ENCODE data around the genes ANKS6 and SEC61B.

GRCh38 chr9:97923710-97924626 is 1.7 kb upstream of the TRMO start:
- RAMPAGE, long total RNA, result no peak
- RRBS, result no CpG with 5 or more reads among the region's 11 CpGs

GRCh38 chr9:98046855-98047360 is 9.6 kb upstream of the NANS start:
- RAMPAGE, long total RNA, result no peak
- RRBS, result no CpG with 5 or more reads among the region's 6 CpGs

- RAMPAGE, long total RNA, result no peak
- RRBS, result 4% methylated on average over 10 of the region's 40 CpGs
Observed at GRCh38 chr9:98056815-98057443, 397 bp downstream of the NANS start.

- RAMPAGE, long total RNA, result no peak
- RRBS, result no CpG with 5 or more reads among the region's 14 CpGs
Observed at GRCh38 chr9:98092445-98093003, 26.5 kb downstream of the TRIM14 start.

DNA sequence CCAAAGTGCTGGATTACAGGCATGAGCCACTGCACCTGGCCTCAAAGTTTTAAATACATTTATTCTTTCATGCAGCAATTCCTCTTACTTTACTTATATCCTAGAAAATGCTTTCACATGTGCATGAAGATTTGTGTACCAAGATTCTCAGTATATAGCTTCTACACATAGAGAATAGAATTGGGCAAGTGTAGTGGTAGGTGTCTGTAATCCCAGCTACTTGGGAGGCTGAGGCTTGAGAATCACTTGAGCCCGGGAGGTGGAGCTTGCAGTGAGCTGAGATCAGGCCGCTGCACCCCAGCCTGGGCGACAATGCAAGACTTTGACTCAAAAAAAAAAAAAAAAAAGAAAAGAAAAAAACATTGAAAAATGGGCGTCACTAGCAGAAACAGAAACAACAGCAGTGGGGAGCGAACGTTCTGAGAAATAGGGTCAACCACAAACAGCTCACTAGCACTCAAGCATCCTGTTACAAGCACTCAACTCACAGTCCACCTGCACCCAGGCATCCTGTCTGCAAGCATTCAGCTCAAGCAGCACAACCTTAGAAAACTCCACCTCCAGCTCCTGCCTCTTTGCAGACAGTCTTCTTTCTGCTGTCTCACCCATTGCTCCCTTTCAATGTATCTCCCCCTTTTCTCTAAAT is 17.2 kb downstream of the TRIM14 start:
- RAMPAGE, long total RNA, result no peak
- RRBS, result no CpG with 5 or more reads among the region's 6 CpGs

GRCh38 chr9:98108349-98109214 is 10.4 kb downstream of the TRIM14 start:
- RAMPAGE, long total RNA, result no peak
- RRBS, result no CpG with 5 or more reads among the region's 6 CpGs

GRCh38 chr9:98217298-98217761 is 24.9 kb upstream of the CORO2A start:
- RAMPAGE, long total RNA, result no peak
- RRBS, result 96% methylated on average over 2 of the region's 2 CpGs

GRCh38 chr9:98248601-98249240 is 6.7 kb downstream of the TBC1D2 start:
- RAMPAGE, long total RNA, result no peak
- RRBS, result no CpG with 5 or more reads among the region's 13 CpGs

- RAMPAGE, long total RNA, result no peak
- RRBS, result 1% methylated on average over 3 of the region's 8 CpGs
Observed at GRCh38 chr9:98791686-98792034, 4.7 kb downstream of the ANKS6 start.

DNA sequence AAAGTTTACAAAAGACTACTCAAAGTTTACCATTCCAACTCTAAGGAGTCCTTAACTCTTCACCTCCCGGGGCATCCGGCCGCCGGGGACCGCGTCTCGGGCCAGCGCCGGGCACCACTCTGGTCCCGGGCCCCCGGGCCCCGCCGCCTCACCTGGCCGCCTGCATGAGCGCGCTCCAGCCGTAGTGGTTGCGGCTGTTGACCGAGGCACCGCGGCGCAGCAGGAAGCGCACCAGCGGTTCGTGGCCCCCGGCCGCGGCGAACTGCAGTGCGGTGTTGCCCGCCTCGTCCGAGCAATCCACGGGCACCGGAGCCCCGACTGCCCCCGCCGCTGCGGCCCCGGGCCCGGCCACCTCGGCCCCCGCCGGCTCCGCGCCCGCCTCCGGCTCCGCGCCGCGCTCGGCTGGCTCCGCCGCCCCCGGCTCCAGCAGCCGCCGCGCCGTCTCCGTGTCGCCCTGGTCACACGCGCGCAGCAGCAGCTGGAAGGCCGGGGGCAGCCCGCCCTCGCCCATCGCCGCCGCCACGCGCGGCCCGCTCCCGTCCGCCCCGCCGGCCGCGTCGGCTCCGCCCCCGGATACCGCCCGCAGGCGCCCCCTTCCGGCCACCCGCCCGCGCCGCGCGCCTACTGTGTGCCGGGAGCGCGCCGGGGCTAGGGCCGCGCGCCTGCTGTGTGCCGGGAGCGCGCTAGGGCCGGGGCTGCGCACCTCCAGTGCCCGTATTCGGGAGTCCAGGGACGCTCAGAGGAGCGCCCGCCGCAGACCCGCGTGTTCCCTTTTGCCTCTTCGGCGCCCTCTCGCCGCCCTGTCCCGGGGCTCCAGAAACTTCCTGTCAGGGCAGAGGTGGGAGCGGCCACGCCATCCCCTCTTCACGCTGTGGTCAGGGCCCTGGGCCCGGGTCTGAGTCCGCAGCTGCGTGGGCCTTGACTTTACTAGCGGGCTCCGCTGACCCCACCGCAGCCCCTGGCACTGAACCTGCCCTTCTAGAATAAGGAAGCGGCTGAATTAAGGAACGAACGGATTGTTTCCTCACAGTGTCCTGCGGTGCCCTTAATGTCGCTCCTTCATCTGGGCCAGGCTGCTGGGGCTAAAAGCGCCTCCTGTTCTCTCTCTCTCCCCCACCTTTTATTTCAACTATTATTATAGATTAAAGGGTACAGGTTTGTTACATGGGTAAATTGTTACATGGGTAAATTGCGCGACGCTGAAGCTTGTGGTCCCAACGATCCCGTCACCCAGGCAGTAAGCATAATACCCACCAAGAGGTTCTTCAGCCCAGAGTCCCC is at the start of gene ANKS6:
TSS of gene ANKS6 (minus strand) at position 575 of the 1,281 bp plus-strand sequence.
- RAMPAGE, long total RNA, result no peak
- RRBS, result 1% methylated on average over 61 of the region's 139 CpGs

DNA sequence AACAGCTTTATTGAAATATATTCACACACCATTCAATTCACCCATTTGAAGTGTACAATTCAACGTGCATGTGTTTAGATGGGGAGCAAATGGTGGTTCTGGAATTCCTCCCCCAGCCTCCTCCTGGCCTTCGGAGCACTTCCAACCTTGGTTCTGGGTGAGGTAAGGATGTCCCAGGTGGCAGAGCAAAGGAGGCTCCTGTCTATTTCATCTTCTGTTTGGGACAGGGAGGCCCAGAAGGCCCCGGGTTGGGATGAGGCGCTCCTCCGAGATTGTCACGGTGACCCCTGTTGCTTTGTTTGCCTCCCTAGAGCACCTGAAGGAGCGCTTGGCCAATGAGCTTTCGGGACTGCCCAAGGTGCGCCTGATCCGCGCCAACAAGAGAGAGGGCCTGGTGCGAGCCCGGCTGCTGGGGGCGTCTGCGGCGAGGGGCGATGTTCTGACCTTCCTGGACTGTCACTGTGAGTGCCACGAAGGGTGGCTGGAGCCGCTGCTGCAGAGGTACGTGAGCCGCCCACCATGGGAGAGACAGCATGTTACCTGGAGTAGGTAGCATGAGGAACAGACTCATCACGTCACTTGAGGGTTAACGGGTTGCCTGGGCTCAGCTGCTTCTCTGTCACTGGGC is 19.1 kb downstream of the GALNT12 start:
- RAMPAGE, long total RNA, result no peak
- RRBS, result no CpG with 5 or more reads among the region's 23 CpGs

DNA sequence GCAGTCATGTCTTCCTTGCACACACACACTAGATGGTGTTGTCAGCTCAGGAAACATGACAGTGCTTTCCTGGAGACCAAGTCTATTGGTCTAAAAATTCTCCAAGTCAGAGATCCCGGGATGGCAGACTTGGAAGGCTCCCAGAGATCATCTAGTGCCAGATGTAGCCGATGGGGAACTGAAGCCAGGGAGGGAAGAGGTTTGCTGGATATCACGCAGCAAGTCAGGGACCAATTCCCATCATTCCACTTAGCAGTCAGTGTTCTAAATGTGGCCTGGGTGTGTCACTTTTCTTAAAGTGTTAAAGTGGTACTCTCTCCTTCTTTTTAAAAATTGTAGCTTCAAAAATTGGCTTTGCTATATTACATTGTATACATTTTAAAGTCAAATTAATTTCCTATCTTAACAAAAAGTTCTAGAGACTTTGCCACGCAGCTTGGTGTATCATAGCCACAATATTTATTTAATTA is 53.6 kb downstream of the GALNT12 start:
- RAMPAGE, long total RNA, result no peak
- RRBS, result no CpG with 5 or more reads among the region's 4 CpGs

GRCh38 chr9:98953837-98954162 is 10.1 kb downstream of the COL15A1 start:
- RAMPAGE, long total RNA, result no peak
- RRBS, result no CpG with 5 or more reads among the region's 2 CpGs

DNA sequence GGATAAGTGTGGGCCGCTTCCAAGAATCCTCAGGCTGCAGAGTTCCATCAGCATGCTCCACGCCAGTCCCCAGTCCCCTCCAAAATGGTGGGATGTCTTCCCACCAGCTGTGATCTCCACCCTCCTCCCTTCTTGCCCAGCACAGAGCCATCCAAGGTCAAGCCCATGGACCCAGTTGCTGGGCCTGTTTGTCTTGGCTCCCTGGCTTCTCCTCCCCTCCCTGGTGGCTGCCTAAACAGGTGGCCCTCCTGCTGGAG is 33.4 kb downstream of the COL15A1 start:
- RAMPAGE, long total RNA, result no peak
- RRBS, result no CpG with 5 or more reads among the region's 2 CpGs

DNA sequence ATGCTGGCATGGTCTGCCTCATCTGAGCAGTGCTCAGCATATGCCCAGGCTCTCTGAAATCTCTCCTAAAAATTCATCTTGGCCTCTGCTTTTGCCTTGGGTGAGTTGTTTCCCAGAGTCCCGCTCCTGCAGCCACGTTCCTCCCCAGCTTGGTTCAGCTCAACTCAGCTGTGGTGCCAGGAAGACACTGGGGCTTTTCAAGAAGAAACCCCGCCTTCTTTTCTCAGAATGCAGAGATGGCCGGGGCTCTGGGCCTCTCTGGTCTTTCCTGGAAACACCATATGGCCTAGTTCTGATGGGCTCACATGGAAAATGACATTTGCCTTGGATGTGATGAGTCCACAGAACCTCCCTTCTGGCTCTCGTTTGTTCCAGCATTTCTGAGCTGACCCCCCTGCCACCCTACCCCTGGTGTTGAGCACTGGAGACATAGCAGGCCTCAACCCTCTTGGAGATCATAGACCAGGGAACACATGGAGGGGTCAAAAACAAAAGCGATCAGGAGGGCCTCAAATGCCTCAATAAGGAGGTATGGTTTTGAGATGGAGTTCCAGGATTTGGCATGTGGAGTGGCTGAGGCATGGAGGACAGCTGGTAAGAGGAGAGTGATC is 12.0 kb upstream of the TGFBR1 start:
- RAMPAGE, long total RNA, result no peak
- RRBS, result no CpG with 5 or more reads among the region's 6 CpGs

DNA sequence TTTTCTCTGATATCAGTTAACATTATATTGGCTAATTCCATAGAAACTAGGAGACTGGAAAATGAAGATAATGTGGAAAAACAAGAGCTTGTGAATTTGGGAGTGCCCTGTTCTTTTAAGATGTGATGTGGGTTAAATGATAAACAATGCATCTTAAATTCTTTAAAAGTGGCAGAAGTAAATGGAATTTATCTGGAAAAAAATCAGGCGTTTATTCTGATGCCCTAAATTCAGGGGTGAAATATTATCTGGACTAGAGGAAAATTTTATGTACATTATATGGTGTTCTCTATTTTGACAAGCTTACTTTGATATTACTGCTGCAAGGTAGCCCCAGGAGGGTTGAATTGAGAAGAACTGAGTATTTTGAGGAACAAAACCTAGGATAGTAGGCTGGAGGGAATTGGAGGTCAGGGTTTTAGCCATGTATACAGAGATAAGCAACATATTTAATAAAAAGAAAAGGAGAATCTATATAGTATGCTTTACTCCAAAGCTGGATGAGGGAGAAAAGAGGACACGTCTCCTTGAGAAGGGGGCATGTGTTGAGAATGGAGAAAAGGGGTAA is 16.1 kb downstream of the TGFBR1 start:
- RAMPAGE, long total RNA, result no peak
- RRBS, result no CpG with 5 or more reads among the region's 2 CpGs

GRCh38 chr9:99222124-99223020 is at the start of gene SEC61B:
SEC61B (plus strand) TSS chr9:99222282.
- RAMPAGE, long total RNA, result start-site peak on the plus strand at chr9:99222263-99222325, 1,104 and 64 reads in 2 replicates
- RRBS, result 0% methylated on average over 1 of the region's 42 CpGs

- RAMPAGE, long total RNA, result no peak
- RRBS, result no CpG with 5 or more reads among the region's 8 CpGs
Observed at GRCh38 chr9:99818282-99818801, 3.3 kb upstream of the NR4A3 start.

DNA sequence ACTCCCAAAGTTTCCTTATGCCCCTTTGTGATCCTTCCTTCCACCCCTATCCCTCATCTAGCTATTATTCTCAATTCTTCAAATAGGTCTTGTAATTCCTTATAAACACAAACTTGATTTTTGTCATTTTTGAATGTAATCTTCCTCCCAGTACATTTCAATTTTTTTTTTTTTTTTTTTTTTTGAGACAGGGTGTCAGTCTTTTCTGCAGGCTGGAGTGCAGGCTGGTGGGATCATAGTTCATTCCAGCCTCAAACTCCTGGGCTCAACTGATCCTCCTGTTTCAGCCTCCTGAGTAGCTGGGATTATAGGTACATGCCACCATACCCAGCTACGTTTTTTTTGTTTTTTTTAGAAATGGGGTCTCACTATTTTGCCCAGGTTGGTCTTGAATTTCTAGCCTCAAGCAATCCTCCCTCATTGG is 2.2 kb upstream of the STX17 start:
- RAMPAGE, long total RNA, result no peak
- RRBS, result no CpG with 5 or more reads among the region's 1 CpG

GRCh38 chr9:100072716-100072993 is 26.1 kb downstream of the ERP44 start:
- RAMPAGE, long total RNA, result no peak
- RRBS, result no CpG with 5 or more reads among the region's 2 CpGs

All from epithelial cell of proximal tubule (primary cell).